ENCODE measurements around the genes ZNF2, KANSL3 and CNNM3.

GRCh38 chr2:95007728-95008237 is 17.7 kb upstream of the MAL start:
- RRBS, result no CpG with 5 or more reads among the region's 11 CpGs

GRCh38 chr2:95164939-95166265 is at the start of gene ZNF2:
TSS of gene ZNF2 (plus strand) at chr2:95165809.
- RRBS, result 0% methylated on average over 4 of the region's 75 CpGs

- RRBS, result no CpG with 5 or more reads among the region's 14 CpGs
Observed at GRCh38 chr2:95883723-95884659, 107.6 kb downstream of the ANKRD36C start.

DNA sequence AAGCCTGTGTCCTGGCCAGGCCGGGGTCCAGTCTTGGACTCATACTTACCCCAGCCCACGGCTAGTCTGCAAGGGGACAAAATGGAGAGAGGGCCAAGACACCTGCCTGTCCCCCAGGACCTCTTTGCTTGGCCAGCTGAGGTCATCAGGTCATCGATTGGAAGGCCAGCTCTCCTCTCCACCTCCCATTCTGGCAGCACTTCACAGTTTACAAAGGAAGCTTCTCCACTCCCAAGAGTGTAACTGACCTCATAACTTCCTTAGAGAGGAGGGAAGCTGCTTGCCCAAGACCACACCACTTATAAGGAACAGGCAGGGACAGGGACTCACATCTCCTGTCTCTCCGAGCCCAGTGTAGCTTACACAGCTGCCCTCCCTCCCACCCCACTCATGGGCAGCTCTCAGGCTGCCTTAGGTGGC is 33.6 kb downstream of the ADRA2B start:
- RRBS, result no CpG with 5 or more reads among the region's 4 CpGs

- RRBS, result no CpG with 5 or more reads among the region's 22 CpGs
Observed at GRCh38 chr2:96144459-96144888, 766 bp downstream of the DUSP2 start.

DNA sequence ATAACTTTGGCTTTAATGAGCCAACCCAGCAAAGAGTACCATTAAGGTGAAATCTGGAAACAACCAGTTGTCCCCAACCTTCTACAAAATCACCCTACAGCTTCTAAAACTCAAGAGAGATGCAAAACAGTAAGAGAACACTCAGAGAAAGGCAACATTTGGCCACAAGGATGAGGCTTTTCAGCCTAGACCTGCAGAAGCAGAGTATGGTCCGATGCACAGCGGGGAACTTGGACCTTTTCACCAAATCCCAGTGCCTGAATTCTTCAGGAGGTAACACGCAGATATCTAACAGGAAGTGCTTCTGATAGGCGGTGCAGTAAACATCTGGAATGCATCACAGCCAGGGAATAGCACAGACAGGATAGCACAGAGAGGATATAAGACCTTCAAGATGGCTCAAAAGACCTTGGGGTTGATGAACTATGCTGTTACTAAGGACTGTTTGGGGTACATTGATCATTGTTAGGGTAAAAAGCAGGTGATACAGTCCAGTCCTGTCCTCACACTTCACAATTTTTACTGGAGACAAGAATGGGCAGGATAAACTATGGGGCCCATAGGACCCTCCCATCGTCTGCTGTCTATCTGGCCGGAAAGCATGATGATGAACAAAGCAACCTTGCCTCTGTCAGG is 1.7 kb downstream of the TMEM127 start:
- RRBS, result no CpG with 5 or more reads among the region's 6 CpGs

- RRBS, result 0% methylated on average over 1 of the region's 31 CpGs
Observed at GRCh38 chr2:96509232-96509927, 4.2 kb upstream of the NEURL3 start.

DNA sequence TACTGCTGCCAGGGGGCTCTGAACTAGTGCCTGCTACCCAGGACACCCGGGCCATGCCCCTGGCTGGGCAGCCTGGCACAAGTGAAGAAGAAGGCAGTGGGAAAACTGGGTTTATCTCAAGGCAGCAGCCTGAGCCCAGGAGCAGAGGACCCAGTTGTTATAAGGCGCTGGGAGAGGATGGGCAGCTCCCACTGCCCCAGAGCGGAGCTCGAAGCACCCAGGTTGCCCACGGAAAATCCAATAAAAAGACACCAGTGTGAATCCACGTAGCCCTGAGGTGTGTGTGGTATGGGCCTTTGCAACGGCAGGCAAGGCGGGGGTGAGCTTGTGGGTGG is 15.8 kb downstream of the ARID5A start:
- RRBS, result no CpG with 5 or more reads among the region's 8 CpGs

- RRBS, result no CpG with 5 or more reads among the region's 7 CpGs
Observed at GRCh38 chr2:96610654-96611276, 27.3 kb downstream of the KANSL3 start.

DNA sequence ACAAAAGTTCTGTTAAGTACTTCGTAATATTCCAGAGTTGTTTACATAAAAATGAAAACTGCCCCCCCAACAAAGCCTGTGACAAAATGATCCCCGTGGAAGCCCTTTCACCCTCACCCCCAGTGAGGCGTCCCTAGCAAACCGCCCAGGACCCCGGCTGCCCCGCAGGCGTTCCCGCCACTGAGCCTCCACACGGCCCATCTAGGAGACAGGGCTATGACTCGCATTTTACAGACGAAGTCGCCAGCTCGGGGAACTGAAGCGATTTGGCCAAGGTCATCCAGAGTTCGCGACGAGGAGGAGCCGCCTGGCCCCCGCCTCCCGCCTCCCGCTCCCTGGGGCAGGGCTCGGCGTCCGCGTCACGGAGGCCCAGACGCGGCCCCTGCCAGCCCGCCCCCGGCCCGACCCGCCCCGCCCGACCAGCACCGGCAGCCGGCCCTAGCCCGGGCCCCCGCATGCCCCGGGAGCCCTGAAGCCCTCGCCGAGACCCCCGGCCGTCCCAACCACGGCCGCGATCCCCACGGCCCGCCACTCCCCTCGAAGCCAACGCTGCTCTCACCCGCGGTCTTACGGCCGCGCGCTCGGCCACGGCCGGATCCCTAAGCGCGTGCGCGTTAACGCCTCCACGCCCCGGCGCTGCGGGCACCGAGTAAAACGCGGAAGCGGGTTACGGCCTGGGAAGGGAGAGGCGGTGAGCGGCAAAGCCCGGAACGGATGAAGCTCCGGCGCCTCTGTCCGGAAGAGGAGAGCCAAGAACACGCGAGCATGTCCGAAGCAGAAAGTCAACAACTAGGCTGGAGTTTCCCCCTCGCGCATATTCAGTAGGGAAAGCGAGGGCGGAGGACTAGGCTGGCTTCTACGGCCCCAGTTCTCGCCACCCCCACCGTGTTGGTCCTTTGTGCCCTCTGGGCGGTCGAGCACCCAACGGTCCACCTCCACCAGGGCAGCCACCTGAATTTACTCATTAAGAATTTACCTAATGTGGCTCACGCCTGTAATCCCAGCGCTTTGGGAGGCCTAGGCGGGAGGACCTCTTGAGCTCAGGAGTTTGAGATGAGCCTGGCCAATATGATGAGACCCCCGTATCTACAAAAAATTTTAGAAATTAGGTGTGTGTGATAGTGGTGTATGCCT is at the start of gene KANSL3:
Gene KANSL3, minus strand, starts transcription at position 589 of the 1,134 bp plus-strand sequence.
- RRBS, result under 1% methylated on average over 17 of the region's 97 CpGs

DNA sequence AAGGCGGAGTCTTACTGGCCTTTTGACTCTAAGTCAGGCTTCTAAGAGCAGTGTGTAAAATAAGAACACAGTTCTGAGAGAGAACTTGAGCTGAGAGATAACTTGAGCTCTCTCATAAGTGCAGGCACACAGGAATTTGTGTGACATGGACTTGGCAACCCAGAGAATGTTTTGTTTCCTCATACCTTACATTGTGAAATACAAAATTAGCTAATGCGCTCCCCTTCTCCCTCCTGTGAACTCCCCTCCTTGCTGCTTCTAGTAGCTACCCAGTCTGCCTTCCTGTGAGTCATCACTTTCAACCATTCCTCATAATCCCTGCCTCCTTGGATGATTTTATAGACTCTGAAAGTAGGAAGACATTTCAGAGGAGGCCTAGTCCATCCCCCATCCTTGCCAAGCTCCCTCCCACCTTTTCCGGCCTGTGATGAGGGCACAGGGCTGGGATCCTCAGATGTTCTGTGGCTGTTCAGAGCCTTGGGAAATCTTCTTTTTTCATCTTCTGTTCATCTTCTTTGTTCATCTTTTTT is 22.6 kb downstream of the FER1L5 start:
- RRBS, result no CpG with 5 or more reads among the region's 3 CpGs

GRCh38 chr2:96714144-96714968 is 25.5 kb downstream of the LMAN2L start:
- RRBS, result no CpG with 5 or more reads among the region's 6 CpGs

GRCh38 chr2:96816197-96816993 is at the start of gene CNNM3:
TSS of gene CNNM3 (plus strand) at chr2:96816268.
- RRBS, result 2% methylated on average over 41 of the region's 117 CpGs

GRCh38 chr2:96888447-96889114 is 18.7 kb upstream of the SEMA4C start:
- RRBS, result no CpG with 5 or more reads among the region's 14 CpGs

DNA sequence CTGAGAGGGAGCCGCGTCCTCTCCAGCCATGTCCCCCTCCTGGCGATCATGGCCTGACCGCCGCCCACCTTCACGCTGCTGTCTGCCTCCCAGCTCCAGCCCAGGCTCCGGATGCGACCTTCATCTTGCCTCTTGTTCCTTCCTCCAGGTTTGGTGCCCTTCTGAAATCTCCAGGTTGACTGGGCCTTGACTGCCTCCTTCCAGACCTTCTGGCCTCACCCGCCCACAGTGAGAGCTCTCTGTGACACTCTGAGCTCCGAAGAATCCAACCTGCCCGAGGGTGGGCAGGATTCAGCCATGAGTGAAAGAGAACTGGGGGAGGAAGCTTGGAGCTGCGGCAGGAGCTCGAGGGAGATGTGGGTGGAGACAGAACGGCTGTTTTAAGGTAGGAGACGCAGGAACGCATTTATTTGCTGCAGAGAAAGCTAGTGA is 42.8 kb upstream of the SEMA4C start:
- RRBS, result no CpG with 5 or more reads among the region's 16 CpGs

DNA sequence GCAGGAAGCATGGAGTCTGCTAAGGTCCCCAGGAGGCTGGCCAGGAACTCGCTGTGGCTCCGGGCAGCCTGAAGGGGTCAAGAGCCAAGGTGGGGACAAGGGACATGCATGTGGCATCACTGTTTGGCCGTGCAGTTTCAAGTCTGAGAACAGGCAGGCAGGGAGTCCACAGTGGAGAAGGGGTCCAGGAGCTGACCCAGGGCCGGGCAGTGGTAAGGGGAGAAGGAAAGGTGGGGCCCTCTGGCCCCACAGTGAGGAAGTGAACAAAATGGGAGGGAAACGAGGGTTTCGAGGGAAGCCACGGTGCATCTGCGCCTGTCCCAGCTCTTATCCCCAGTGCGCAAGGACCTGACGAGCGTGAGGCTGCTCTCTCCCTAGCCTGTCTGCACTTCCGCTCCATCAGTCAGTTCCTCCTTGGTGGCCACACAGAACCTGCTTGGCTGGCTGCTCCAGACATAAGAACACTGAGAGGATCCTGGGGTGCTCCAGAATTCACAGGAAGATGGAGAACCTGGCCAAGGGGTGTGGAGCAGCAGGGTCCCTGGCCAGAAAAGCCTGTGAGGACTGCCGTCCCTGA is 43.5 kb upstream of the SEMA4C start:
- RRBS, result no CpG with 5 or more reads among the region's 13 CpGs

- RRBS, result no CpG with 5 or more reads among the region's 13 CpGs
Observed at GRCh38 chr2:96916103-96916797, 46.4 kb upstream of the SEMA4C start.

- RRBS, result no CpG with 5 or more reads among the region's 2 CpGs
Observed at GRCh38 chr2:97050014-97050393, 44.7 kb downstream of the FAHD2B start.

GRCh38 chr2:97202027-97202744 is 89.2 kb downstream of the ANKRD36 start:
- RRBS, result no CpG with 5 or more reads among the region's 13 CpGs

- RRBS, result no CpG with 5 or more reads among the region's 7 CpGs
Observed at GRCh38 chr2:97707468-97707892, 5.9 kb upstream of the ZAP70 start.

Data from amniotic epithelial cell (primary cell).